ENCODE results near the genes LMCD1 and CIDEC.

DNA sequence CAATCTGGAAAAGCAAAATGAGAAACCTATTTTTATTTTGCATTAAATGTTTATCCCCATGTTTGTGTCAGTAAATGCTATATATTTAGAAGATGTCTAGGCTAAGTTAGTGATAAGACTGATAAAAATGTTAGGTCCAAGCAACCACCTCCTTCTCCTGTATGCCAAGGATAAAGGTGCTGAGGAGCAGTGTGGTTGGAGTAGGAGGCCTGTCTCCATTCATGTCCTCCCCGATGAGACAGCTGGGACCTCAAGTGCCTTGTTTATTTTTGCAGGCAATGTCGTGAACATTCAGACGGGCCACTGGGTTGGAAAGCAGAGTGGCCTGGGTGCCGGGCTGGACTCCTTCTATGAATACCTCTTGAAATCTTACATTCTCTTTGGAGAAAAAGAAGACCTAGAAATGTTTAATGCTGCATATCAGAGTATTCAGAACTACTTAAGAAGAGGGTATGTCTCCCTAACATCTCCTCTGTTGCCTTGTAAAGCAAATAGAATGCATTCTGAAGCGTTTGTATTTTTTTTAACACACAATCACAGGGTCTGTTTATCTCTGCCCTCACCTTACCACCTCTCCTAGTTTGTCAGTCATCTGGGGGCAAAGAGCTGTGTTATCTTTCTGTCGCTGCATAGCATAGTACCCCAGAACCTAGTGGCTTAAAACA, 17.4 kb downstream of the EDEM1 start:
- RRBS = no CpG with 5 or more reads among the region's 6 CpGs

DNA sequence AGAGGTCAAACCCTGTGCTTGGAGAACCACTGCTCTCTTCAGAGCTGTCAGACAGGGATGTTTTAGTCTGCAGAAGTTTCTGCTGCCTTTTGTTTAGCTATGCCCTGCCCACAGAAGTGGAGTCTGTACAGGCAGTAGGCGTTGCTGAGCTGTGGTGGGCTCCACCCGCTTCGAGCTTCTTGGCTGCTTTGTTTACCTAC, 756.5 kb downstream of the EDEM1 start:
- RRBS = no CpG with 5 or more reads among the region's 3 CpGs

- RRBS = no CpG with 5 or more reads among the region's 35 CpGs
These were observed 370.5 kb upstream of the GRM7 start for GRCh38 chr3:6490119-6491073.

- RRBS = no CpG with 5 or more reads among the region's 2 CpGs
These were observed 150.0 kb downstream of the GRM7 start for GRCh38 chr3:7010904-7011230.

GRCh38 chr3:7205894-7206476, 345.1 kb downstream of the GRM7 start:
- RRBS = no CpG with 5 or more reads among the region's 4 CpGs

DNA sequence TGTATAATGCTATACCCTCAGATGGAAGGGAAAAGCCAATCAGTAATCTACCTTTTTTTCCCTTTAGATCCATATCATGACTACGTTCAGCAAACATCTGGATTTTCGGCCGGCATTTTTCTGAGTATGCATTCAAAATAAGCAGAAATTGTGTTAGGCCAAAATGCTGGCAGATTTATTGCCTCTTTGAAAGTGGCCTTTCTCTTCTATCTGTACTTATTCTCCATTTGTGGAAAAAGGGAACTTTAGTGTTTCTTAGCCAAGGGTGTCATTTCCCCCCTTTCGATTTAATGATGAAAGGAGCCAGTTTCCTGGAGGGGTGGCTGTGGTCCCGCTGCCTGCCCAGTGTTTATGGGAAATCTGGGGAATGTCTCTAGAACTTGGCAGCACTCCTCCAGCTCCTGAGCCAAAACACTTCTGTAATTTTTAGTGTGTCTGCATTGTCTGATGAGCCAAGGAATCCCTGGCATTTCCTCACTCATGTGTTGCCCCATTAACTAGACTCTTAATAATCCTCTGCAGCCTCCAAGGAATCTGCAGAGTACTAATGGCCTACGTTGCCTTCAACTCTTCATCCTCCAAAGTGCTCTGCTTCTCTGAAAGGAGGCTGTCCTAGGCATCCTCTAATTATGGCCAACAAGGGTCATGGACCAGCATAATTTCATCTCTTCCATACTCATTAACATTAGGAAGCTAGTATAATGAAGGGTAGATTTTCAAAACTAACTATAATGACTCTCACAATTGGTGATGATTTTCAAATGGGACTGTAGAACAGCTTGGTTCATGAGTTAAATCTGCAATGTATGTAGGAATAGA, 448.8 kb downstream of the GRM7 start:
- RRBS = no CpG with 5 or more reads among the region's 6 CpGs

- RRBS = under 1% methylated on average over 11 of the region's 54 CpGs
These were observed at the start of gene LMCD1 for GRCh38 chr3:8501239-8502226. LMCD1 (plus strand) TSS chr3:8501823.

DNA sequence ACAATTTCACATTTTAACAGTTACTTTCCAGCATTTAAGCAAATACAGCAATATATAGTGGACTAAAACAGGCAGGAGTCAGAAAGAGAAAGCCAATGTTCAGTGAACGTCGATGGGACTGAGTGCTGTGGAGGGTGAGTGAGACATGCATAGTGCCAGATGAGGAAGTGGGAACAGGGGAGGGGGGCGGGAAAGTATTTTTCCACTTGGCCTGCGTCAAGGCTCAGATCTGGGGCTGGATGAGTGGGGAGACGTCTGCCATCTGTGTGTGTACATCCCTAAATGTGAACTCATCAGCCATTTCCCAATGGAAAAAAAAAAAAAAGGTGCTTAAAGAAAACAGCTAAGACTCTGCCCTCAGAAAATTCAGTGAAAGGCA, 19.2 kb upstream of the RAD18 start:
- RRBS = no CpG with 5 or more reads among the region's 5 CpGs

DNA sequence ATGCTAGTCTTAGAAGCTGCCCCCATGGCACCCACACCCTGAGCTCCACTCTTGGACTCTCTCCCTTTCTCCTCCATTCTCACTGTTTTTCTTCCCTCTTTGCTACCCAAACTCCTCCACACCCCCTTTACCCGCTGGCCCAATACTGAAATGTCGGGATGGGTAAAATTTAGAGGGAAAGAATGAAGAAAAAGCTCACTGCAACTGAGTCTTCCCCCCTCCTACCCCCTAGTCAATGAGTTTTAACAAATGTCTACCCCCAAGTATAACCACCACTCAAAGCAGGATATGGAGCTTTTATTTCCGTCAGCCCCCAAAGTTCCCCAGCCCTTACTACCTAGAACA, 82.6 kb upstream of the RAD18 start:
- RRBS = no CpG with 5 or more reads among the region's 3 CpGs

DNA sequence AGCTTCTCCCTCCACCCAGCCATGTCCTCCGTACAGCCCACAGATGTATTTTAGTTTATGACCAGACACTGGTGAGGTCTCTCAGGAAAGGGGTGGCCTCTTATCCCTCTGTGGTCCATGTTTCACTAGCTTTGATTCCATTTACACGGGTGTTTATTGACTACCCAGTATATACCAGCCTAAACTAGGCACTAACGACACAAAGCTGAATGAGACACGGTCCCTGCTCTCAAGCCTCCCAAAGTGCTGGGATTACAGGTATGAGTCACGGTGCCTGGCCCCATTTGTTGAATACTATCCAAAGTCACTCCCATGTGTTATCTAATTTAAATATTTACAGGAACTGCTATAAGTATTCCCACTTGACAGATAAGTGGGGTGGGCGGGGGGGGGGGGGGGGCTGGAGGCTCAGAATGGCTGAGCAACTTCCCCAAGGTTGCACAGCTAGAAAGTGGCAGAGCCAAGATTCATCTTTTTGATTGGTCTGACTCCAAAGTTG, 125.7 kb upstream of the RAD18 start:
- RRBS = no CpG with 5 or more reads among the region's 6 CpGs

GRCh38 chr3:9226350-9226684, 23.1 kb downstream of the SRGAP3 start:
- RRBS = no CpG with 5 or more reads among the region's 4 CpGs

GRCh38 chr3:9247273-9248093, 2.0 kb downstream of the SRGAP3 start:
- RRBS = 15% methylated on average over 1 of the region's 20 CpGs

DNA sequence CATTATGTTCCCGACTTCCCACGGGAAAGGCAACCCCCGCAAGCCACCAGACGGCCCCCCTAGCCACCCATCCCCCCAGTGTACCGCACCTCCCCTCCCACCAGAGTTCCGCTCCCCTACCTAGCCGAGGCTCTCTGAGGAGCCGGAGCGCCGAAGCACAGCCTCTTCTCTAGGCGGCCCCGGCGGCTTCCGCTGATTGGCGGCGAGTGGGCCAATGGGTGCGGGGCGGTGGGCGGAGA, 192 bp upstream of the SETD5 start:
- RRBS = 0% methylated on average over 5 of the region's 19 CpGs

GRCh38 chr3:9808288-9809115, 1.6 kb upstream of the TTLL3 start:
- RRBS = no CpG with 5 or more reads among the region's 7 CpGs

- RRBS = no CpG with 5 or more reads among the region's 11 CpGs
These were observed 5.6 kb downstream of the RPUSD3 start for GRCh38 chr3:9837773-9838977.

DNA sequence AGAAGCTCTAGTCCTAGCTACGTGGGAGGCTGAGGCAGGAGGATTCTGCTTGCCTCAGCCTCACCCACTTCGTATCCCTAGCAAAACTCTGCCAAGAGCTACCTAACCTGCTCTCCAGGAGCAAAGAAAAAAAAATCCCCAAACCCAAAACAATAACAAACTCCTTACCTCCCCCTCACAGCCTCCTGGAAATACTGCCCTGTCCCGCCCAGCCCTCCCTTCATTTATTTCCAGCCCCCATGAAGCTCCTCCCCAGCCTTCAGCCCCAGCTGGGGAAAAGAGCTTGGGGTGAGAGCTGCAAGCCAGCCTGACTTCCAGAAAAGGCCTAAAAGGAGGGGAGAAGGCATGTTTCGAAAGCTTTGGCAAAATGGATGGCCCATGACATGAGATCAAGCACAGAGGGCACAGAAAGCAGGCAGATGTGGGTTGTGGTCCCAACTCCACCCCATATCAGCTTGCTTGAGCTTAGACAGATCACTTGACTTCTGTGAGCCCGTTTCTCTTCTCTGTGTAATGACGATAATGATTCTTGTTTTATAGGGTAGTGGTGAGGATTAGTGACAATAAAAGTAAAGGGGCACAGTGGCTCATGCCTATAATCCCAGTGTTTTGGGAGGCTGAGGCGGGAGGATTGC, at the start of gene CIDEC:
TSS of gene CIDEC (minus strand) at position 198 of the 635 bp plus-strand sequence.
- RRBS = no CpG with 5 or more reads among the region's 7 CpGs

GRCh38 chr3:9903282-9903587, 587 bp downstream of the IL17RE start:
- RRBS = no CpG with 5 or more reads among the region's 4 CpGs

DNA sequence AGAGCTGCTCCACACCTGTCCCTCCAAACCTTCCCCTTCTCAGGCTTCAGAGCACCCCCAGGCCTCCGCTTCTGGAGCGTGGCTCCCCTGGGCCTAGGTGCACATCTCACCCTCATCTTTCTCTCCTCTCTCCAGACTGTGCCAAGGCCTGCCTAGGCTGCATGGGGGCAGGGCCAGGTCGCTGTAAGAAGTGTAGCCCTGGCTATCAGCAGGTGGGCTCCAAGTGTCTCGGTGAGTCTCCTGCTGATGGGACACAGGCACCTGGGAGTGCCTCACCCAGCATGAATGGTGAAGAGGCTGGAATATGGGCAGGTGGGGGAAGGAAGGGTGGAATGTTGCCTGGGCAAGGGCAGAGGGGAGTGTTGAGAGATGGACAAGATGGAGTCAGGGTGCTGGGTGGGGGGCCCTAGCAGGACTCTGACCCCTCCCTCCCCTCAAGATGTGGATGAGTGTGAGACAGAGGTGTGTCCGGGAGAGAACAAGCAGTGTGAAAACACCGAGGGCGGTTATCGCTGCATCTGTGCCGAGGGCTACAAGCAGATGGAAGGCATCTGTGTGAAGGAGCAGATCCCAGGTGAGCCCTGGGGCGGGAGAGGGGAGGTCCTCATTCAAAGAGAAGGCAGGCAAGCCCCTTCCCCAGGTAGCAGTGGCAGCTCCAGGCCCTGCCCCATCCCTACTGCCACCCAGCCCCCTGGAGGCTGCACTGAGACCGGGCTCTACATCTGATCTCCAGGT, 9.1 kb downstream of the PRRT3 start:
- RRBS = no CpG with 5 or more reads among the region's 11 CpGs

DNA sequence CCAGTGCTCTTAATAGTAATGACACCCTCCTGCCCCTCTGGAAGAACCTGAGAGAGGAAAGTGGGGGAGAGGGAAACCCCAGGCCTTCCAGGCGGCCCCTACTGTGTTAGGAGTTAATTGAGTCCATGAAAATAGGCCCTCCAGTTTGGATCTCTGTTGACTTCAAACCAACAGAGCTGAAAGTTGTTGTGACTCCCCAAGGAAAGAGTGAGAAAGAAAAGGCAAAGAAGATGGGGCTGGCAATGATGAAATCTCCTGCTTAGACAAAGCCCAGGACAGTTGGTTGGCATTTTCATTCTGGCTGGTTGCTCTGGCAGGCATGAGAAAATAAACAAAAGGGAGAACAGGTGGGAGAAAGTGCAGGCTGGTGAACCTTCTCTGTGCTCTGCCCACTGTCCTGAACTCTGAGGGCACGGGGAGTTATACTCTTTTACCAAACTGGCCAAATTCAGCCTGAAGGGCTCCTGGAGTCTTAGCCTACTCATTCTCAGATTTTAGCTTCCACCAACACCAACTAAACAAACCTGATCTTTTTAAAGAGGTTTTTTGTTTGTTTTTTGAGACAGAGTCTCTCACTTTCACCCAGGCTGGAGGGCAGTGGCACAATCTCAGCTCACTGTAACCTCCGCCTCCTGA, 3.8 kb upstream of the PRRT3 start:
- RRBS = no CpG with 5 or more reads among the region's 3 CpGs

DNA sequence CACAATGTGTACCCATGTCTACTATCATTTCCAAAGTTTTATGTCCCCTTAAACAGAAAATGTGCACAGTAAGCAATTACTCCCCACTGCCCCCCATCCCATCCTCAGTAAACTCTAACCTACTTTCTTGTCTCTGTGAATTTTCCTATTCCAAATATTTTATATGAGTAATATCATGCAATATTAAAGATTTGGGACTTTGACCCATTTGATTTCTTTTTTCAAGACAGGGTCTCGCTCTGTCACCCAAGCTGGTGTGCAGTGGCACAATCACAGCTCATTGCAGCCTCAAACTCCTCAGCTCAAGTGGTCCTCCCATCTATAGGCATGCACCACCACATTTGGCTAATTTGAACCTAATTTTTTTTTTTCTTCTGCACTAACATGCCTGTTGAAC, 14.8 kb upstream of the PRRT3 start:
- RRBS = no CpG with 5 or more reads among the region's 1 CpG